Measurements from ENCODE around the gene LUZP4.

GRCh38 chrX:109839866-109840456 is 106.9 kb upstream of the ACSL4 start:
- RRBS = no CpG with 5 or more reads among the region's 9 CpGs

DNA sequence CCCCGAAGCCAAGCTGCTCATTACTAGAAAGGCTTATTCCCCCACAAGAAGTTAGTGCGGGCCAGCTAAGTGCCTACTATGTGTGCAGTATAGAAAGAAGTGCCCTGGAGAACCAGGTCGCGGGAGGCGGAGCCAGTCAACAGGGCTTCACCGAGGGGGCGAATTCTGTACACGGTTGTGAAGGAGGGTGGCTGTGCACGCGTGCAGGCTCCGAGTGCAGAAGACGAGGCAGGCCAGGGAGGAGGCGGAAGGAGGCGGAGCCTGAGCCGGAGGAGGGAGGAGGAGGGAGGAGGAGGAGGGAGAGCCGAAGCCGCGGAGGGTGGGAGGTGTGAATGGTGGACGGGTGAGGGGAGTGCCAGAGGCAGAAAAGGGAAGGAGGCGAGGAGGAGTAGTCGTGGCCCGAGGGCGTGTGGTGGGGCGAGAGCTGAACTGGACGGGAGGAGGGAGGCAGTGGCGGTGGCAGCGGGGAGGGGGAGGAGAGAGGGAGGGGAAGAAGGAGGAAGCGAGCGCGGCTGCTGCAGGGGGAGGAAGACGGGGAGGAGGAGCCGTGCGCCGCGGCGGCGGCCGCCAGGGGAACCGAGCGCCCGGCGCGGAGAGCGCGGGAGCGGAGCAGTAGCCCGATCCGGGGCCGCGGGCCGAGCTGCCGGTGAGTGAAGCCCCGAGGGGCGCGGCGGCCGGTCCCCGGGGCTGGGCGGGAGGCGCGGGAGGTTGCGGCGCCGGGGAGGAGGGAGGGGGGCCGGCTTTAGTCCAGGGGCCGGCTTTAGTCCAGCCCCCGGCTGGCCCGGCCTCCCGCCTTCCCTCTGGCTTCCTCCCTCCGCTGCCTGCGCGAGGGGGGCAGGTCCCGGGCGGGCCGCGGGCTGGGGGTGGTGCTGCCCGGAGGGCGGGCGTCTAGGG is 540 bp upstream of the TMEM164 start:
- RRBS = under 1% methylated on average over 19 of the region's 79 CpGs

- RRBS = no CpG with 5 or more reads among the region's 10 CpGs
Measured at GRCh38 chrX:110316634-110317048, 1.2 kb downstream of the AMMECR1 start.

DNA sequence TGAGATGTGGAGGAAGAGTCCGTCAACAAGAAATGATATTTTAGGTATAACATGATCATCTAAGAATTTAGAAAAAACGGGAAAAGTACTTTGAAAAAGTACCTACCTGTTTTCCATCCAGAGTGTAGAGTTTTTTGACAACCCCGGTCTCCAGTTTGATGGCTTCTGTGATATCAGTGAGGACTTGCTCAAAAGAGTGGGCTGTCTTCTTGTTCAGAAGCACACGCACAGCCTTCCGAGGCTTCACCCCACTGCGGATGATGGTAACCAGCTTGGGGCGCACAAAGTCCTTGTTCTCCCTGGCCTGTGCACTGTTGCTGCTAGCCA is 11.1 kb downstream of the DCX start:
- RRBS = no CpG with 5 or more reads among the region's 7 CpGs

- RRBS = no CpG with 5 or more reads among the region's 5 CpGs
Measured at GRCh38 chrX:112832566-112833253, 7.9 kb downstream of the AMOT start.

DNA sequence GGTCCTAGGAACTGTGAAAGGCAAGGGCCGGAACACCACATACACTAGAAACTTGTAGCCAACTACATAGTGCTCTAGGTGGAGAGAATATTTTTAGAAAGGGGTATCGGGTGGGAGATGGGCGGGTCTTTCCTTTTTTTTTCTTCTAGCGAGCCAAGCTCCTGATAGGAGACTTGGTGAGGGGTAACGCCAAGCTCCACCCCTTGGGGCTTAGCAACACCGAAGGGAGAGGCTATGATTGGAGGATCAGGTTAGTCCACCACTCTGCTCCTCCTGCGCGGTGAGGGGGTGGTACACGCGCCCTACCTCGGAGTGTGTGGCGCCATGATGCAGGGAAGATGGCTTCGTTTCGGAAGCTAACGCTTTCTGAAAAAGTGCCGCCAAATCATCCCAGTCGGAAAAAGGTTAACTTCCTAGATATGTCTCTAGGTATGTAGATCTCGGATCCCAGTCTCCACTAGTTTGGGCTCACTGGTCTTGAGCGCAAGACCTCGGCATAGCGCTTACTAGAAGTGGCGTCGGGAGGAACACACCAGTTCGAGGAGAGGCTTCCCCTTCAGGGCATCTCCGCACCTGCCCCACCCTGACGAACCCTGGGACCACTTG is at the start of gene LUZP4:
Gene LUZP4 (plus strand): TSS at position 294 of the 606 bp plus-strand sequence.
- RRBS = no CpG with 5 or more reads among the region's 26 CpGs

GRCh38 chrX:115582356-115583383 is 21.7 kb downstream of the PLS3 start:
- RRBS = no CpG with 5 or more reads among the region's 13 CpGs

GRCh38 chrX:115589410-115589829 is 28.4 kb downstream of the PLS3 start:
- RRBS = no CpG with 5 or more reads among the region's 4 CpGs

DNA sequence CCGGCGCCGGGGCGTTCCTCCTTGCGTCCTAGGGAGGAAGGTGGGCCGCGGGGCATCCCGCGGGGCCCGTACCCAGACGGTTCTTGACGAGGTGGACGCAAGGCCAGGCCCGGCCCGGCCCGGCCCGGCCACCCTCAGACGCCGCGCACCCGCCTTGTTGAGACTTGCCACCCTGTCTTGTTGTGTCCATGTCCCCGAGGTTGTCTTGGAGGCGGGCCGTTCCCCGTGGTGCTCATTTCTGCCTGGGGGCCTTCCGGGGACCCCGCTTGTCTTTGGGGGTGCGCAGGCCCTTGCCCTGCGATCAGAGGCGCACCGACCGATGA is 282.0 kb upstream of the AGTR2 start:
- RRBS = no CpG with 5 or more reads among the region's 32 CpGs

- RRBS = no CpG with 5 or more reads among the region's 7 CpGs
Measured at GRCh38 chrX:115892665-115893197, 277.8 kb upstream of the AGTR2 start.

DNA sequence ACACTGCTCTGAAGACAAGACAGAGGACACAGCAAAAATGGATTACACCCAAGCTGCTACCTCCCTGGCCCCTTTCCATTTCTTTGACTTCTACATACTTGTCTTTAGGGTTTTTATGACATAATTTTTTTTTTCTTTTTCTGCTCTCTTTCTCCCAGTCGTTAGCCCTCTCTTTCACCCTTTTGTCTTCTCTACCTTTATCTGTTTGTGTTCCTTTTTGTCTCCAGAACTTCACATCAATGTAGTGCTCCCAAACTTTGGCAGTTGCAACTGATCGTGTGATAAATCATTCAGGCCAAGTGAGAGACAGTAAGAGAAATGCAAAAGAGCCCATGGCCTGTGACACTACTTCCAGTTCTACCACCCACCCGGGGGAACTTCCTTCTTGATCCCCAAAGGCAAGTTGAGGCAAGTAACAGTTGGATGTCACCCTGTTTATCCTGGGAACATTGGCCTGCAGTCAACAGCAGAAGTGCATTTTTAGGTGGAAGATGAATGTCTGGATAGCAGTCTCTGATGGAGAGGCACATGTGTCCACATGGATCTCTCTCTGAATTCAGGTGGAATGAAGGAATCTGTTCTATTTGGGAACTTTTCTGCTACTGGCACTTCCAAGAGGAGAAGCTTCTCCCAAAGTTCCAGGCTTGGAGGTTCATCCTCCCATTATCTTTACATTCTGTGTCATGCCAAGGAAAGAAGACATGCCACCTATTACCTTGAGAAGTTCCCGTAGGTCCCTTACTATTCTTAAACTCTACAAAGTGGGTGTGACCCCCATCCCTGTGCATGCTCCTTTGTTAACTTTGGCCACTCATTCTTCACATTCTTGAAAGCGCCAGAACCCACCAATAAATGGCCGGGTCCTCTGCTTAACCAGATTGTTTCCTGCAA is 265.7 kb upstream of the AGTR2 start:
- RRBS = no CpG with 5 or more reads among the region's 6 CpGs

GRCh38 chrX:116272198-116272903 is 101.8 kb downstream of the AGTR2 start:
- RRBS = no CpG with 5 or more reads among the region's 3 CpGs

DNA sequence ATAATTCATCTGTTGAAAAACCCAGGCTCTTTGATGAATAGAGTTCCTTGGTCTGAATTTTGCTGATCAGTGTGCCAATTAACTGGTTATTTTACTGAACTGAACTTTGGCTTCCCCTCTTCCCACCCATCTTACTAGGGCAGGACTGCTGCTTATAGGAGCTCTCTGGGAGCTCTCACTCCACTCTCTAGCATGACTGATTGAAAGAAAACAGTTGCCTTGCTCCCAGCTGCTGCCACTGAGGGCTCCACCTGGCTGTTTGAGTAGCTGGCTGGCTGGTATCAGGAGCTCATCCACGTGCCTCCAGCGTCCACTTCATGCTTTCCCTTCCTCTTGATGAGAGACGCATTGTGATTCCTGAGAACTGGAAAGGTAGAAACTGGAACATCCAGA is 73.0 kb upstream of the KLHL13 start:
- RRBS = no CpG with 5 or more reads among the region's 3 CpGs

DNA sequence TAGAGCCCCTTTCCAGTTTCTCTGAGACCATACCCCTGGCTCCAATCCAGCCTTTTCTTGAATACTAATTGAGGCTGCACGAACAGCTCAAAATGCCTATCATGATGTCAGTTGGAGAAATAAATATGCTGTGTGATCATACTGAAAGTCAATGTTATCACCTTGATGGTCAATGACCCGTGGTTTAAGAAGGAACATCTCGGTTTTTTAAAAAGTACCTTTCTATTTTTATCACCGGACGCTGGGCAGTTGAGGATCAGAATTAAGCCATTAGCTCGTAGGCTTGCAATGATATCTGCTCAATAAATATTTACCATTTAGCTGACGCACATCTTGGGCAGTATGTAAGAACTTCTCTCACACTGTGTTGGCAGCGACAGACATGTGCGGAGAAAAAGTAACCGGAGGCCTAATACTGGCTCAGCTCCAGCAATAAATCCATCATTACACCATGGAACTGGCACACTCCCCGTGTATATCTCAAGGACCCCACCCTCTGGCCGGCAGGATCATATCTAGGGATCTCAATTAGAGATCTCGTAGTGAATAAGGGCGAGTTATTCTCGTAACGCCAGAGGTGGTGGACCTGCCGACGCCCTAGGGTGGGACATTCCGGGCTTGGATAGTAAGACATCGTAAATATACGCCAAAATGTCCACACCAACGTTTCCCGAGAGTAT is 701 bp upstream of the WDR44 start:
- RRBS = under 1% methylated on average over 6 of the region's 23 CpGs

DNA sequence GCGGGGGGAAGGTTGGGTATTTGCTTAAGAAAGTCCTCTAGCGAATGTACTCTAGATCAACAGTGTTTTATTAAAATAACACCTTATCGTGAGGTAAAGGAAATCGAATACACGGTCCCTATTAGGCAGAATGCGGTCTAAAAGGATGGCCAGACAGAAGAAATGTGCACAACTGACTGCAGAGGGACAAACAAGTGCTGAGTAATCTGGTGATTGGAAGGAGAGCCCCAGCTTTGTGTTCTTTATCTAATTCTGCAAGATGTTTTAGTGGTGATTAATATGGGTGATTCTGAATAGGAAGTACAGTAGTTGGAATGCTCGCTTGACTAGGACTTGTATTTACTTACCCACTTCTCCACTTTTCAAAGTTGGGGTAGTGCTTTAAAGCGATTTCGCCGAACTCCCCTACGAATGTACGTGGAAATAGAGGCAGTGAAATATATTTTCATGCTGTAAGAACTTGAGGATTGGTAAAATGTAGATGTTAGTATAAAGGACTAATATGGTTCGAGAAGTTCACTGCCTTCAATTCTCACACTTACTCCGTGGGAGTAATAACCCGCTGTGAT is 1.3 kb downstream of the WDR44 start:
- RRBS = no CpG with 5 or more reads among the region's 15 CpGs

DNA sequence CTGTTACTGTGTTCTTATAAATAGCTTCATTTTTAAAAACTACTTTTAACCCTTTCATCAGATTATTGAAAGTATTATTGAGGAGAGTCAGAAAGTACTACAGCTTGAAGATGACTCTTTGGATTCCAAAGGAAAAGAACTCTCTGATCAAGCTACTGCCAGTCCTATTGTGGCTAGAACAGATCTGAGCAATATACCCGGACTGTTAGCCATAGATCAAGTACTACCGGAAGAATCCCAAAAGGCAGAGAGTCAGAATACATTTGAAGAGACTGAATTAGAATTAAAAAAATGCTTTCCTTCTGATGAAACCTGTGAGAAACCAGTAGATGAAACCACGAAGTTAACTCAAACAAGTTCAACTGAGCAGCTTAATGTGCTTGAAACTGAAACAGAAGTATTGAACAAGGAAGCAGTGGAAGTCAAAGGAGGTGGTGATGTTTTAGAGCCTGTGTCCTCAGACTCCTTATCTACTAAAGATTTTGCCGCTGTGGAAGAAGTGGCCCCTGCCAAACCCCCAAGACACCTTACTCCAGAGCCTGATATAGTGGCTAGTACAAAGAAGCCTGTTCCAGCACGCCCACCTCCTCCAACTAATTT is 46.8 kb downstream of the WDR44 start:
- RRBS = no CpG with 5 or more reads among the region's 5 CpGs

DNA sequence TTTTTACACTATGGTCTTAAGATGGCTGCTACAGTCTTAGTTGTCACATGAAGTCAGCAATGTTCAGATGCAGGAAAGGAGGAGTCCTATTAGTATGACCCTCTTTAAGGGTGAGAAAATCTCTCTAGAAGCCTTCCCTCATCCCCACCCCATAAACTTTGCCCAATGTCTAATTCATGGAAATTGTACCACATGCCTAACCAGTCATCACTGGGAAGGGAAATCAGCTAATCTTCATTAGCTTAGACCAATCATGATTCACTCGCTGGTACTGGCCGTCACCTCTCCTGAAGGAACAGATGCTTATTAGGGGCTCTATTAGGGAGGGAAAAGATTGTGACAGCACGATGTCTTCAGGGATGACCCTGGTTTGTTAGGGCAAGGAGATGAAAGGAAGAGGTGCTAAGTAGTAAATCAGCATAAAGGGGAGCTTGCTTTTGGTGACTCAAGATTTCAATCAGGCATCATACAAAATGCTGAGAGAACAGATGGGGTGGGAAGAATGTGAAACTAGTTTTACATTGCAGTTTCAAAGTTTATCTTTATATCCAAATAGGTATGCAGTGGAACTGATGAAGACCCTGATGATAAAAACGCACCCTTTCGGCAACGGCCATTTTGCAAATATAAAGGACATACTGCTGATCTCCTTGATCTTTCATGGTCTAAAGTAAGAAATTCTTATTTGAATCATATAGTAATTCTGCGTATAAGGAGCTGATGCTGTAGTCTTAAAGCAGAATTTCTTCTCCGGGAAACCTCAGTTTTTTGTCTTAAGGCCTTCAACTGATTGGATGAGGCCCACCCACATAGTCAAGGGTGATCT is 63.2 kb upstream of the DOCK11 start:
- RRBS = no CpG with 5 or more reads among the region's 8 CpGs

DNA sequence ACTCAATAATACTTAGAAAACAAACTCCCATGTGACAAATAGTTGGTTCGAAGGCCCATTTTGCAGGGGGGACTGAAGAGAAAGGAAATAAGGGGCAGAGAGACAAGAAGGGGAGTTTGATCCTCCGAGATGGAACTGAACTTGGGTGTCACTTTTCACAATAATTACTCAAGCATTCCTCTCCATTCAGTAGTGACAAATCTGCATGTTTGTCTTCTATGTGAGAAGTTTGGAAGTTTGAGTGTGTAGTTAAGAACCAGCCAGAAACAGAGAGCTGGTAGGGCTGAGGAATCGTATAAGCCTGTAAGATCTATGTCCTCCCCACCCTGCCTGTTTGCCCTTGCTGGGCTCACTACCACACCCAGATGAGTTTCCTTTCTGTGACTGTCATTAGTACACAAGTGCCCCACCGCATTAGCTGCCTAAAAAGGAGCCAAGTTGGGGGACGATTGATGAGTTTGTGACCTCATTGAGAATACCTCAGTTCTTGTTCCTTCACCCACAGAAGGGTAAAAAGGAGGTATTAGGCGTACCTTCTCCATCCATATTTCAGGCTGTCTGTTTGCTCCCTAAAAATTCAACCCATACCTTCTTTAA is 28.2 kb downstream of the DOCK11 start:
- RRBS = no CpG with 5 or more reads among the region's 6 CpGs

- RRBS = no CpG with 5 or more reads among the region's 26 CpGs
Measured at GRCh38 chrX:118634246-118634894, 93.0 kb upstream of the IL13RA1 start.

- RRBS = no CpG with 5 or more reads among the region's 6 CpGs
Measured at GRCh38 chrX:118718540-118719126, 8.8 kb upstream of the IL13RA1 start.

All from brain (tissue), 1 donor.